Vermiform appendix (tissue), 1 donor: Measurements from ENCODE around the genes ENAH, SDE2, MIXL1 and LIN9.

GRCh38 chr1:225410963-225411806 lies 16.7 kb downstream of the LBR start:
- PRO-cap, result no peak

DNA sequence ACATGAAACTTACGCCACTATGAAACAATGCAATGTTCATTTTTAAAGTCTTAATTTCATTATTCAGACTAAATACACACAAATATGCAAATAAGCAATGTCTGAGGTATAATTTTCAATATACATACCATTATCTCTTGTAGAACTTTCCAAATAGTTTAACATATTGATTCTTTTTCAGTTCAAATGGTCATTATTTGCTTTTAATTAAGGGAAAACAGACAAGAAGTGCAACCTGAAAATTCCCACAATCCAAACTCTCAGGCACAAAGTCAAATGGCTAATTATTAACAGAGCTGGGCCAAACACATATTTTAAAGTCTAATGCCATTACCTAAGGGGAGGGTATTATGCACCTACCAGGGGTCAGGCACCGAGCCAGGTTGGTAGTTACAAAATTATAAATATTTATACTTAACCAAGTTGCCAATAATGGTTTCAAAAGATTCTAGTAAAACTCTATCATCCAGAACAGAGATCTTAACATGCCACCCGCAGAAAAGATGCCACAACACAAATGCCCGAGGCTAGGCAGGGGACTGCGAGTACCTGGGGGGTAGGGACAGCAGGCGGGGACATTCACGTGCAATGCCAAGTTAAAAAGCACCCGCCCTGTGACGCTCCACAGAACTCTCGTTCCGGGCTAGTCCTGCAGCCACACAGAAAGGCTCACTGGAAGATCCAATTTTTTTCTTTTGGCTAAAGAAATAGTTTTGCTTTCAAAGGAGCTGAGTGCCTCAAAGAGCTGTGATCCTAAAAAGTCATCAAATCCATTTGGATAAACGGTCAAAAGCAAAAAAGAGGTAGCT lies 14.9 kb downstream of the LBR start:
- PRO-cap, result no peak

DNA sequence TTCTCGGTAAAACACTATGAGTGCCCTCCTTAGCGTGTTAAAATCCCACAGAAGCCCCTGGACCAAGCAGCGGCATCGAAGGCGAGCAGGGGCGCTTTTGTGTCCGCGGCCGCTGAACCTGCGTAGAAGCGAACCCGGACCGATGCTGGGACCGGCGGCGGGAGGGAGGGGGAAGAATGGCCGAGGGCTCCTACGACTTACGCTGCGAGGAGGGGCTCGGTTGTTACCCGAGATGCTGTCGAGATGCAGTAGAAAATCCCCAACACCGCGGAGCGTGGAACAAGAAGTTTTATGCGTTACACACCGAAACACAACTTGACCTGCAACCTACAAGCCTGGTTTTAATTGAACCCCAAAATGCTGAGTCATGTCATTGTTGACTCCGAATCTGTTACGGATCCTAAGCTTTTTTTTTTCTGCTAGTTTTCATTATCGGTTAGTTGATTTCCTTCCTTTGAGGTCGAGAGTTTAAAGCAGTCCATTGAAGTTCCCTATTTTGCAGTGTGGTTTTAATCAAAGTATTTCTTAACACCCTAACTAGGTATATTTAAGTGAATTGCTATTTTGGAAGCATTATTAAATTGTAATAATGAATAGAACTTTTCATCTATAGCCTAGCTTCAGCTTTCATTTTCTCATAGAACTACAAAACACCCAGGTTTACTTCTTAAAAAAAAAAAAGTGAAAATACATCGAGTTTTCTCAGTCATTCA lies 823 bp upstream of the LBR start:
- PRO-cap, result bidirectional peak, plus-strand start at position 229 of the sequence, minus-strand start at position 144 of the sequence; unidirectional peak, minus-strand start at position 317 of the sequence

GRCh38 chr1:225463202-225464091 lies 35.6 kb upstream of the LBR start:
- PRO-cap, result no peak

GRCh38 chr1:225466946-225468156 lies 39.5 kb upstream of the LBR start:
- PRO-cap, result bidirectional peak, plus-strand start at chr1:225467359, minus-strand start at chr1:225467220; bidirectional peak, plus-strand start at chr1:225467865, minus-strand start at chr1:225467772

- PRO-cap, result no peak
Observed at GRCh38 chr1:225519153-225519631, 91.4 kb upstream of the LBR start.

- PRO-cap, result unidirectional peak, plus-strand start at chr1:225651700
Observed at GRCh38 chr1:225651299-225651886, 1.5 kb downstream of the ENAH start.

GRCh38 chr1:225652485-225653219 lies at the start of gene ENAH:
Gene ENAH, minus strand, starts transcription at chr1:225653123.
- PRO-cap, result unidirectional peak, plus-strand start at chr1:225652599; bidirectional peak, plus-strand start at chr1:225653296, minus-strand start at chr1:225653143

DNA sequence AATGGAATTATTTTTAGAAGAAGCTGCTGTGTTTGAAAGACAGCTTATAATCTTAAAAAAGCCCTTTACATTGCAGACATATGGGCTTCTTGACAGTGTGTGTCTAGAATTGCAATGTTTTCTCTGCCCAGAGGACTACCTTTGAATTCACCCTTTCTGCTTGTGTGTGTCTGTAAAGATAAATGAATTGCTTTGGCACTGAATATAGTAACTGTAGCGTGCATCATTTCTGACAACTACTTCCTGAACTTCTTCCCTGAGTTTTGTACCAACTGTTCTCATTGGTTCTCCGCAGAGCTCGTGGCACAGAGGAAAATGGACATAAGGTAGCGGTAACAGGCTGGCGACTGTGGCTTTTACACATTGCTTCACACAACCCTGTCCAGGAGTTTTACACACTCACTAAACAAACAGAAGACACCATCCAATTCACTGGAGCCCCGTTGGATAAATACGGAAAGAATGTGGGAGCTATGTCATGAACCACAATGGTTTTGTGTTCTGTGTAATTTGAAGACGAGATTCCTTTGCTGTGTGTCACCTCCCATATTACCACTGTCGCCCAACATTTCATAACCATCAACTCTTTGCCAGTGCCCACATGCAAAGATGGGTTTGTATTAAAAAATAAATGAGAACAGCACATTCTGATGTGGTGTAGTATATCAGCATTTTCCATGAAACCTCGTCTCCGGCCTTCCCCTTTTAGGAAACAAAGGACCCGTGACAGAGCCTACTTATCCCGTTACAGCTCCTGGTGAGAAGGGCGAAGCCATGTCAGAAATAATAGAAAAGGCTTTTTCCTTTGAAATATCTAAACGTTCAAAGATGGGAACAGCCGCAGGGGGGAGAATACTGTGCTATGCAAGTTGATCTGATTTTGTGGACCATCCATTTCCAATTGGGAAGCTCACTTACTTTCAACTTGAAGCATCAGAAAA lies 47.3 kb upstream of the ENAH start:
- PRO-cap, result no peak

- PRO-cap, result no peak
Observed at GRCh38 chr1:225812812-225814085, 3.3 kb downstream of the EPHX1 start.

- PRO-cap, result no peak
Observed at GRCh38 chr1:225818208-225818671, 8.3 kb downstream of the EPHX1 start.

GRCh38 chr1:225842164-225843221 lies 32.6 kb downstream of the EPHX1 start:
- PRO-cap, result no peak

DNA sequence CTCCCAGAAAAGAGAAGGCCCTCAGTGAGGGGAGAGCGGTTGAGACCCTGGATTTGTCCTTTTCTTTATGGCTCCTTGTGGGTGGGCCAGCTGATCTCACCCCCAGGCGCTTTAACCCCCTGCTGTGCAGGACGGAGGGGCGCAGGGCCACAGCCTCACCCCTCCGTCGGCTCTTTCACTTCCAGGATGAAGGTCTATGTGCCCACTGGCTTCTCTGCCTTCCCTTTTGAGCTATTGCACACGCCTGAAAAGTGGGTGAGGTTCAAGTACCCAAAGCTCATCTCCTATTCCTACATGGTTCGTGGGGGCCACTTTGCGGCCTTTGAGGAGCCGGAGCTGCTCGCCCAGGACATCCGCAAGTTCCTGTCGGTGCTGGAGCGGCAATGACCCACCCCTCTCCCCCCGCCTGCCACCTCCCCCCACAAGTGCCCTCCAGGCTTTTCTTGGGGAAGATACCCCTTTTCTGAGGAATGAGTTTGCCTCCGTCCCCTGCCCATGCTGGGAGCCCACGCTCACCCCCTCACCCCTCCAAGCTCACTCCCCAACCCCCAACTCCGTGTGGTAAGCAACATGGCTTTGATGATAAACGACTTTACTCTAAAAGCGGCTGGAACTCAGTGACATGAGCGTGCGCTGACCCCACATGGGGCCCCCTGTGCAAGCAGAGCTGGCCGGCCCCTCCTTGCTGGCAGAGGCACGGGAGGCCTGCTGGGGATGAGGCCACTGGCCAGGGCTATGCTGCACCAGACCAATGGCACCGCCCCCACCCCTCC lies 35.2 kb downstream of the EPHX1 start:
- PRO-cap, result no peak

- PRO-cap, result bidirectional peak, plus-strand start at chr1:225881244, minus-strand start at chr1:225881206
Observed at GRCh38 chr1:225880979-225881324, 1.2 kb downstream of the TMEM63A start.

GRCh38 chr1:225891131-225891846 lies 2.3 kb upstream of the LEFTY1 start:
- PRO-cap, result no peak

DNA sequence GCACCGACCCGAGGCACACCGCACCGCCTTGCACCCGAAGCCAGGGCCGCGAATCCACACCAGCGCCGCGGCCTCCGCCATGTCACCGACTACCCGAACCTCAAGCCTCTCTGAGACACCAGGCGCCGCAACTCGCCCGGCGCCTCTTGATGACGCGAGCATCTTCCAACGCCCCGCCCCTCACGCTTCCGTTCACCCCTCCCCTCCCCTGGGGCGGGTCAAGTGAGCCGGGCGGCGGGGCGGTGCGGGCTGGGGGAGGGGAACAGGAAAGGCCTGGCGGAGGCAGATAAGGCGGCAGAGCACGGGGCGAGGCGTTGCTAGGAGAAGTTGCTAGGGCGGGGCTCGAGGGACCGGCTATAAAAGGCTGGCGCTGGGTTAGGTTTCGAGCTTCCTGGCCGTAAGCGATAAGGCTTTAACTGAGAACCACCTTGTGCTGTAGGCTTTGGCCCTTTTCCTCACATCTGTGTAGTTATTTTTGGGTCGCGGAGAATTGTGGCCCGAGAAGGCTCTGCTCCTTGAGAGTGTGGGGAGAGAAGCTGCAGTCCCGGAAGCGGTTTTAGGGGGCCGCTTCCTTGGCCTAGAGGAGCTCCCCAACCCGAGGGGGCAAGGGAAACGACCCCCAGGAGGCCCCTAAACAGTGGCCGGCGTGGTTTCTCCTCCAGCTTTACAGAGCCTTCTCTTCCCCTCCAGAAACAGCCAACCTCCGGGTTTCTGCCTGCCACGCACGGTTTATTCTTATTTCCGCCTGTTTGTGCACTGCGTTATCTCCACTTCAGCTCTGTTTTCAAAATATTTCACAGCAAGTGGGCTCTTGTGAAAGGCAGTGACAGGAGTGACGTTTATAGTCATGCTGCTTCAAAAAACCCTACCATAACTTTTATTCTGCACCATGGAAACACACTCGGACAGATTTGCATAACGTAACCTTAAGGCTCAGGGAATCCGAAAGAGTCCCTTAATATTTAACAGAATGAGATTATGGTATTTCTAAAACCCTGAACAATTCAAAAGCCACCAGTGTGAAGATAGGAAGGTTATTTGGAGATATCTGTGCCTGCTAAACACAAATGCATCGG lies at the start of gene SDE2:
Gene SDE2, minus strand, starts transcription at position 112 of the 1,076 bp plus-strand sequence.
- PRO-cap, result bidirectional peak, plus-strand start at position 385 of the sequence, minus-strand start at position 91 of the sequence; bidirectional peak, plus-strand start at position 880 of the sequence, minus-strand start at position 780 of the sequence

DNA sequence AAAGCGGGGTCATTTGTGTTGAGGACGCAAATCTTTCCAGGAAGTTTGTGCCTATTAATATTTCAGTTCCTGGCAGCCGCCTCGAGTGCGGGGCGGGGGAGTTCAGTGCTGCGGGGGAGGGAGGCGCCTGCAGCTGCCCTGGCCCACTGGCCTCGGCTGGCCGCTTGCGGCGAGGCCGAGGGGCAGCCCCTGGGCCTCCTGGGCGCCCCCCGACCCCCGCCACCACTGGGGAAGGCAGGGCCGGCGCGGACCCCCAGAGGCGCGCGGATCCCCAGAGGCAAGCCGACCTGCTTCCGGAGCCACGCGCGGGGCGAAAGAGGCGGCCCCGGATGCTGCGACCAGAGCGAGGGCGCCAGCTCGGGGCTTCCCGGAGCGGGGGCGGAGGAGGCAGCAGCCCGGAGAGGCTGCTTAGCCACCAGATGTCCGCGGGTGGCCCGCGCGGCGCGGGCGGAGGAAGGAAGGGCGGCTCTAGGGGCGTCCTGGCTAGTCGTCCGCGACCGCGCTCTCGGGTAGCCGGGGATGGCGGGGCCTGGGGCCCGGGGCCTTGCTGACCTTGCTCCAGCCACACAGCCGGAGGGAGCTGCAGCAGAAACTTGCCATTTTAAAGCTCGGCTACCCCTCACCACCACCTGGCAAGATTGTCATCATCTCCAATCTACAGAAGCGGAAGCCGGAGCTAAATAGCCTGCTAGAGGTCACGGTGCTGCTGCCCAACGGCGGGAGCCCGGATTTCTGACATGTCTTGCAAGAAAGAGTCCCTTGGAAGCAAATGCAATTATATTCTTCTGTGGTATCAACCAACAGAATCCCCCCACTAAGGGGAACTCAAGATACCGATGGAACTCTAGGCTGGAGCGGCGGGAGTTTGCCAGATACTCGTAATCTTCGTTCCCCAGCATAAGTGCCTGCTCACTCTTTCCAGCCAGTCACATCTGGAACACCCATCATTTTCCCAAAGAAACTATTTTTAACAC lies 48.1 kb downstream of the H3-3A start:
- PRO-cap, result bidirectional peak, plus-strand start at position 105 of the sequence, minus-strand start outside the sequence; bidirectional peak, plus-strand start at position 418 of the sequence, minus-strand start at position 289 of the sequence

DNA sequence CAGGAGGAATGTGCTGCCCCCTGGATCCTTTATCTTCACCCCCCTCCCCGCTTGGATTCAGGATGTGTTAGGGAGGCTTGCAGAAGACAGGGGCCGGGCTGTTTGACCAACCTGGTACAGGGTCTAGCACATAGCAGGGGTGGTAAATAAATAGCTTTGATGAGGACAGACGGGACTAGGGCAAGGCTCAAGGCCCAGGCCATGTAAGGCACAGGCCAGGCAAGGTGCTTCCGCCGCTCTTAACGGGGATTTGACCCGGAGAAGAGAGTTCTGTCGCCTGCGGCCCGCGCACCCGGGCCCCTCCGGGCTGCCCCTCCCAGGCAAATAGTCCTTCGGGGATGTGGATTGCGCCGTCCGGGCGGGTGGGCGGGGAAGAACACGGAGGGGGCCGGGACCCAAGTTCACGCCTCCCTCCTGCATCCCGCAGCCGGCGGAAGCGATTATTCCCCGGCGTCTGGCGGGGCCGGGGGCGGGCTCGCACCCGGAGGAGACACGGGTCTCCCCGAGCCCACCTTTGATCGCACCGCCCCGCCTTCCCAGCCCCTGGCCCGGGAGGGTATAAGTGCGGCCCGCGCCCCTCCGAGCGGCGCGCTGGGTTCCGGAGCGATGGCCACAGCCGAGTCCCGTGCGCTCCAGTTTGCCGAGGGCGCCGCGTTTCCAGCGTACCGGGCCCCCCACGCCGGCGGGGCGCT lies at the start of gene MIXL1:
Gene MIXL1, plus strand, starts transcription at position 589 of the 692 bp plus-strand sequence.
- PRO-cap, result no peak

- PRO-cap, result no peak
Observed at GRCh38 chr1:226233242-226233635, 9.8 kb downstream of the MIXL1 start.

- PRO-cap, result bidirectional peak, plus-strand start at chr1:226309216, minus-strand start at chr1:226309137
Observed at GRCh38 chr1:226309071-226309602, at the start of gene LIN9. Gene LIN9, minus strand, starts transcription at chr1:226309164.